ENCODE measurements around the genes CNNM2 and CALHM1.

GRCh38 chr10:102917851-102918843 is at the start of gene CNNM2:
Gene CNNM2 (plus strand): TSS chr10:102918294.
- PRO-cap = unidirectional peak, plus-strand start at chr10:102918351; unidirectional peak, plus-strand start at chr10:102918541; bidirectional peak, plus-strand start at chr10:102919016, minus-strand start at chr10:102918743
- RRBS, 2 experiments = 1 to 5% methylated on average over 9 of the region's 91 CpGs

- PRO-cap = no peak
- RRBS, 2 experiments = 8 to 9% methylated on average over 19 to 26 of the region's 54 CpGs
These were observed 1.2 kb downstream of the CNNM2 start for GRCh38 chr10:102919139-102919914.

GRCh38 chr10:103397388-103397743 is 940 bp downstream of the PDCD11 start:
- PRO-cap = no peak
- RRBS, 2 experiments = 59 to 60% methylated on average over 3 of the region's 17 CpGs

DNA sequence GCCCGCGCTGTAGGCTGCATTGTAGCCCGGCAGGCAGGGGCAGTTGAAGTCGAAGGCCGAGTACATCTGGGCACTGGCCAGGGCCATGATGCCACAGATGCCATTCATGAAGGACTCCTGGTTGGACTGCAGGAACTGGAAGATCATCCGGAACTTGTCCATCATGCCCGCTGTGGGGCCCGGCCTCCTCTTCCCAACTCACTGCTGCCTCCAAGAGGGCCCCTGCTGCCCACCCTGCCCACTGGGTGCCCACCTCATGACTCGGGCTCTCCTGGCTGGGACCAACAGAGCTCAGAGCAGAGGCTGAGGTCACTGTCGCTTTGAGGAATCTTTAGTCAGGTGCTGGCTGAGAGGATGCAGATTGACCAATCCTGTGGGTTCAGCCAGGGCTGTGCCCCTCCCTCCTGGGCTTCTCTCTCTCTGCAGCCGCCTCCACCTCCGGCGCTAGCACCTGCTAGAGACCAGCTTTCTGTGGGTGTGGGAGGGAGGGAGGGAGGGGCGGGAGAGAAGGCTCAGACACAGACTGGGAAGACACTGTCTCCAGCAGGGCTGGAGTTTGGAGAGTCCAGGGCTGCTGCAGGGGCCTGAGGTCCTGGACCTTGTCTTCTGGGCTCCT is at the start of gene CALHM1:
Gene CALHM1, minus strand, starts transcription at position 314 of the 616 bp plus-strand sequence.
- PRO-cap = no peak
- RRBS, 2 experiments = 83% methylated on average over 6 of the region's 14 CpGs; no CpG with 5 or more reads in 1 of the 2 experiments

DNA sequence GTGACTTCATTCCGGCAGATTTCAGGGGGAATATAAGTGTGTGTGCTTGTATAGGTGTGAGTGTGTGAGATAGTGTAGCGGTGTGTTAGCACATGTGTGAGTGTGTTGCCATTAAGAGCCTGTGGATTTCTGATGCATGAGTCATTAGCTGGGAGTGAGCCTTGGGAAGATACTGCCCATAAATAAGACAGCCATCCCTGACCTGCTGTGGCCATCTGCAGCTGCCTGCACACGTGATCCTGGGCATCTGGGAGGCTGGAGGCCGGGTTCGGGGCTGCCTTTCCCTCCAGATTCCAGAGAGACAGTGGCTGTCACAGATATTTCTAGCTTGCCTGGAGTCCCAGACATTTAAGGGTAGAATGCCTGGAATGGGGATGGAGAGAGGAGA is 1.5 kb upstream of the NEURL1 start:
- PRO-cap = no peak
- RRBS, 2 experiments = no CpG with 5 or more reads among the region's 5 CpGs

- PRO-cap = no peak
- RRBS, 2 experiments = under 1 to 4% methylated on average over 21 of the region's 62 CpGs
These were observed 61.4 kb downstream of the NEURL1 start for GRCh38 chr10:103554621-103555662.

GRCh38 chr10:103578606-103579262 is 85.2 kb downstream of the NEURL1 start:
- PRO-cap = no peak
- RRBS, 2 experiments = 53 to 57% methylated on average over 4 to 7 of the region's 15 CpGs

DNA sequence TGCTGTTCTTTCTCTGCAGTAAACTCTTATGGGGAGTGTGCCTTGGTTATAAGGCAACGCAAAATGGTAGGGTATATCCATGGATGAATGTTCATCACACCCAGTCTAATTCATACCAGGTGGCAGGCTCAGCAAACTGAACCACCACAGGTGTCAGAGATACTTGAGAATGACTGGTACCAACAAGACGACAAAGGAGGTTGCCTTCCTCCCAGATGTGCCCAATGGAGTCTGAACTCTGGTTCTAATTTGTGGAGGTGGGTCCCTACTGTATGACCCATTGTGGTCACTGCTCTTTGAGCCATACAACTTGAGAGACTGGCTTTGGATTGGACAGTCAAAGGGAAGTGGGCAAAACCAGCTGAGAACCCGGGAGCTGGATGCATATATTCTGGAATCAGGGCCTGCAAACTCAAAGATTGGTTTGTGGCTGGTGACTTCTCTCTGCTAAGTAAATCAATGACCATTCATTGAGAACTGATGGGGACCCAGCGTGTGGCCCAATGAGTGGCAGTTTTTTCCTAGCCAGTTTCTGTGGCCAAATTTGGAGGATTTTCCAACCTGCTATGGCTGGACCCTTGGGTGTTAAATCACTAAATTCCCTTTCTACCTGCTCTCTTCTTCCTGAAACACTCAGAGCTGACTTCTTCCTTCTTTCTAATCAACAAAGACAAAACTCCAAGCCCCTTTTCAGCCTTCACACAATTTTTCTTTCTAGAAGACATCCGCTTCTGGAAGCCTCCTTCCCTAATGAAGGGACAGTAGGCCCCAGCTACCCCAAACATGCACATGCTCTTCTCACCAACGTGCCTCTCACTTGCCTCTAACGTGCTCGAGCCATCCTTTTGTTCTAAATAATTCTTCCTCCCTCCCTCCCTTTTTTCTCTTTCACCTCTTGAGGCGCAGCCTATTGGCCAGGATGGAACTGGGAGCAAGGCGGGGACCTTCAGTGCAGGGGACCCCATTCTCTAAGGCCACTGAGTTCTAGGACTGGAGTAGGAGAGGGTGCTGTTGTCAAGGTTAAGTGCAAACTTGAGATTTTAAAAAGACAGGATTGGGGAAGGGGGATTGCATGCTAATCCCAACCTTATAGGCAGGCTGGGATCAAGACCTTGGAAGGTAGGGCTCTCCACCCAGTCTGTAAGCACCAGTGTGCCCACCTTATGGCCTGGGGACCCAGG is 101.6 kb downstream of the NEURL1 start:
- PRO-cap = no peak
- RRBS, 2 experiments = no CpG with 5 or more reads among the region's 10 CpGs

- PRO-cap = no peak
- RRBS, 2 experiments = no CpG with 5 or more reads among the region's 8 CpGs
These were observed 119.4 kb downstream of the NEURL1 start for GRCh38 chr10:103612936-103613346.

DNA sequence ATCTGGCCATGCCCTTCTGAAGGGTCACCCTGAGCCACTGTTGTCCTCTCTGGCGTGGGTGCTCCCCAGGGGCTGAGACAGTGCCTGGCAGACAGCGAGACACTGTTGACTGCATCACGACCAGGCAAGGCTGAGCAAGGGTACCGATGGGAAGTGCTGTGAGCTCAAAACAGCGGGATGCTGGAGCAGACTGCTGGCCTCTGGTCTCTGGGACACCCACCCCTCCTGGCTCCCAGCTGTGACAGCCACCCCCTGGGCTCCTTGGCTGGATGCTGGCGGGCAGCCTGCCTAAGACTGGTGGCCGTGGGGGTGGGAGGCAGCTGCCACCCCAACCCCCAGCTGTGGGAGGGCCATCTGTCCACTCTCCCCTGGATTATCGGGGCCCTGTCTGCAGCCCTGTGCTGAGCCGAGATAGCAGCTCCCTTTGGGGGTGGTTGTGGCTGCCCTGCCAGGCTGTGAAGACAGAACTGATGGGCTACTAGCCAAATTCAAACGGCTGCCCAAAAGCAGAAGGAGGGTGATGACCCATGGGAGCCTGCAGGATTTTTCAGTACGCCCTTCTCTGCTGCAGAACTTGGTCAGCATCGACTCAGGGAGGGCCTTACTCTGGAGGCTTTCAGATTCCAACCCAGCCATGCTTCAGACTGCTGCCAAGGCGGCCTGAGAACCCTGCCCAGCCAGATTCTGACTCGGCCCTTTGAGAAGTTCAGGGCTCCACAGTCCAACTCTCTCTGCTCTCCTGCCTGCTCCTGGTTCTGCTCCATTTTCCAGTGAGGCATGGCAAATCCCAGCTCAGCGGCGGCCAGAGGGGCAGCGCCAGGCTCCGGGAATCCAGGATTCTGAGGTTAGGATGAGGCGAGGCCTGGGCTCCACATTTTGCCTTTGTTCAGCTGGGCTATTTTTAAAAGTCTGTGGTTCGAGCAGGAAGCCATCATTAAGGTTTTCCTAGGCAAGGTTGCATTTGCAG is 125.3 kb downstream of the NEURL1 start:
- PRO-cap = no peak
- RRBS, 2 experiments = no CpG with 5 or more reads among the region's 20 CpGs

DNA sequence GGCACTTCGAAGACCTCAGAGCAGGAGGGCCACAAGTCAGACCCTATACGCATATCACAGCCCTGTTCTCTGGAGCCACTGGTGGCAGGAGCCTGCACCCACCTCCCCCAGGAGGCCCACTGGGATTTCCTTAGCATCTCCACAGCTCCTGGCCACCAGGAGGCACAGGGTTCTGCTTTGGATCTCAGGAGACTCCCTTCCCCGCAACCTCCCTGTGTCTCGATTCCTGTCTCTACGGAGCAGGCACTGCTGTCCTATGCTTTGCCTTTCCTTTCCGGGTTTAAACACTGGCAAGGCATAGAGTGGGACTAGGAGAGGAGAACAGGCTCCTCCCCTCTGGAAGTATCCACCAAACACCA is 166.2 kb downstream of the NEURL1 start:
- PRO-cap = no peak
- RRBS, 2 experiments = no CpG with 5 or more reads among the region's 6 CpGs

DNA sequence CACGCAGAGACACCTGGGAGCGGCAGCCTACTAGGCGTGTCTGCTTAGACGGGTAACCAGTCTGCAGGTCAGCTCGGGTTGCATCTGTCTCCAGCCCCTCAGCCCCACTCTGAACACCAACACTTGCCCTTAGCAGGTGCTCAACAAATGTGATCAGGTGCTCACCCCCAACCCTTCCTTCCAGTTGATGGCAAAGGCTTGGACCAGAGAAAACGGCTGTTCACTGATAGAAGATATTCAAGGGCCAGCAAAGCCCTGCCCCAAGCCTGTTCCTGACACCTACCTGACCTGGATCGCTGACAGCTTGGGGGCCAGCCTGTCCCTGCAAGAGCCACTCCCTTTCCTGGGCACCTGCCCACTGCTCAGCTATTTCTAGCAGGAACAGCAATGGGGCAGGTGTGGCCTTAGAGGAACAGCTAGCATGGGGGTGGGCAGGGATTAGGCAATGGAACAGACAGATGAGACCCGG is 70.5 kb downstream of the SH3PXD2A start:
- PRO-cap = no peak
- RRBS, 2 experiments = 59% methylated on average over 1 of the region's 8 CpGs; no CpG with 5 or more reads in 1 of the 2 experiments

GRCh38 chr10:103836776-103837117 is 18.6 kb downstream of the SH3PXD2A start:
- PRO-cap = no peak
- RRBS, 2 experiments = no CpG with 5 or more reads among the region's 9 CpGs

- PRO-cap = no peak
- RRBS, 2 experiments = no CpG with 5 or more reads among the region's 1 CpG
These were observed 36.8 kb downstream of the SLK start for GRCh38 chr10:104003729-104004216.

DNA sequence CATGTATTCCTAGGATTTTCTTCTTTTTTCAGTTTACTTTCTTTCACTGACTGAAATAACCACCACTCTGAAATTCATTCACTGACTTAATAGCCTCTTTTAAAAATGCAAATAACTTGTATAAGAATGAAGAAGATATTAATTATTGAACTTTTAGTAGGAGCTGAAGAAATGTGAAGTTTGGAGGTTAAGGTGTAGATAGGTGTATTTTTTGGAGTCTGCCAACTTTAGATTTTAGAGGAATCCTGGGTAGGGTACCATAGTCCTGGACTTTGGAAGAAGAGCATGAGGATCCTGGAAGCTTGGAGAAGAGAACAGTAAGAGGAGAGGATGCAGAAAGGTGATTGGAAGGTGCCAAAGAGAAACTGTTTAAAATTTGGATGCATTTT is 37.3 kb downstream of the SLK start:
- PRO-cap = no peak

DNA sequence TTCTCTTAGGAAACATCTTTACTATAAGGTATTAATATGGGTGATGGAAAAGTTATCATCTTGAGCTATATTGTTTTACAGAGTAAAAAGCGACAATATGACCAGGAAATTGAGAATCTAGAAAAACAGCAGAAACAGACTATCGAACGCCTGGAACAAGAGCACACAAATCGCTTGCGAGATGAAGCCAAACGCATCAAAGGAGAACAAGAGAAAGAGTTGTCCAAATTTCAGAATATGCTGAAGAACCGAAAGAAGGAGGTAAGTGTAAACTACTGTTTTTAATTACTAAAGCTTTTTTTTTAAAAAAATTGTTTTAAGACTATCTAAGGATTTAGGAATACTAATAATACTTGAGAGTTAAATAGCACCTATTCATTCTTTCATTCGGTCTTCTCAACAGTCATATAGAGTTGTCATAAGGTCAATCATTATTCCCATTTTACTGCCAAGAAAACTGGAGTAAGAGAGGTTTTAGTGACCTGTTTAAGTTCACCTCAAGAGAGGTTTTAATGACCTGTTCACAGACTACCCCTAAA is 41.2 kb downstream of the SLK start:
- PRO-cap = no peak
- RRBS, 2 experiments = no CpG with 5 or more reads among the region's 8 CpGs

- PRO-cap = no peak
- RRBS, 2 experiments = no CpG with 5 or more reads among the region's 10 CpGs
These were observed 51.7 kb downstream of the SLK start for GRCh38 chr10:104018504-104019145.

DNA sequence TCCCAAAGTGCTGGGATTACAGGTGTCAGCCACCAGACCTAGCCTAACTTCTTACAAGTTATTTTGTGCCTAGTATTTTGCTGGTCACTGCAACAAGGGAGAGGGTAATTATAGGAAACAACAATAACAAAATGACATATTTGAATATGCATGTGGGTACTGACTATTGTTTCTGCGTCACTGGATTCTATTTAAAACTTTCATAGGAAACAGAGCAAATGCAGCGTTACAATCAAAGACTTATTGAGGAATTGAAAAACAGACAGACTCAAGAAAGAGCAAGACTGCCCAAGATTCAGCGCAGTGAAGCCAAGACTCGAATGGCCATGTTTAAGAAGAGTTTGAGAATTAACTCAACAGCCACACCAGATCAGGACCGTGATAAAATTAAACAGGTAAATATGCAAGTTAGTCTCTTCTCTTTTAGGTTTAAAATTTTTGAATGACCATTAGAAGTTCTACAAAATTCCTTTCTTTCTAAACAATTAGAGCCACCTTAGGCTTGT is 52.6 kb downstream of the SLK start:
- PRO-cap = no peak
- RRBS, 2 experiments = no CpG with 5 or more reads among the region's 5 CpGs

GRCh38 chr10:104031172-104031820 is 54.4 kb downstream of the COL17A1 start:
- PRO-cap = no peak
- RRBS, 2 experiments = no CpG with 5 or more reads among the region's 5 CpGs

GRCh38 chr10:104052158-104053071 is 33.3 kb downstream of the COL17A1 start:
- PRO-cap = no peak
- RRBS, 2 experiments = no CpG with 5 or more reads among the region's 5 CpGs

Measured in astrocyte (in vitro differentiated cells and primary cell).